ENCODE results near the genes HNRNPH1, MGAT4B and MRNIP.

DNA sequence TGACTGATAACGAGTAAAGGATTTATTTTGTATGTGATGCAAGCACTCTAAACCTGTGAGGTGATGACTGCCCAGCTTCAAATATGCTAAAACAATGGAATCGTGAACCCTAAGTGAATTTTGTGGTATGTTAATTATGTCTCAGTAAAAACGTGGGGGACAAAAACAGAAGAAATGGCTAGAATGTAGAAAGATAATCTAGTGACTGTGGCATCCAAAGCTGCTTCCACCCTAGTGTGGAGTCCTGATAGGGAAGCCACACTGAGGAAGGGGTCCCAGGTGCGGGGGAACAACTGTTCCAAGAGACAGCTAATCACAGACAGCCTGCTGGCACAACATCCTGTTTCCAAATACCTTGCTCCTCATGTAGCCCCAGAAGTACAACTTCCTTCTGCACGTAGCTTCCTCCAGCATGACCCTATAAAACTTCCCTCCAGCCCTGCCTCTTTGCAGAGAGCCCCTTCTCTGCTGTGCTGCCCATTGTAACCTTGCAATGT lies 5.0 kb downstream of the GMCL2 start:
- PRO-cap = no peak

- PRO-cap = no peak
Observed at GRCh38 chr5:178209157-178209592, 4.8 kb downstream of the HNRNPAB start.

DNA sequence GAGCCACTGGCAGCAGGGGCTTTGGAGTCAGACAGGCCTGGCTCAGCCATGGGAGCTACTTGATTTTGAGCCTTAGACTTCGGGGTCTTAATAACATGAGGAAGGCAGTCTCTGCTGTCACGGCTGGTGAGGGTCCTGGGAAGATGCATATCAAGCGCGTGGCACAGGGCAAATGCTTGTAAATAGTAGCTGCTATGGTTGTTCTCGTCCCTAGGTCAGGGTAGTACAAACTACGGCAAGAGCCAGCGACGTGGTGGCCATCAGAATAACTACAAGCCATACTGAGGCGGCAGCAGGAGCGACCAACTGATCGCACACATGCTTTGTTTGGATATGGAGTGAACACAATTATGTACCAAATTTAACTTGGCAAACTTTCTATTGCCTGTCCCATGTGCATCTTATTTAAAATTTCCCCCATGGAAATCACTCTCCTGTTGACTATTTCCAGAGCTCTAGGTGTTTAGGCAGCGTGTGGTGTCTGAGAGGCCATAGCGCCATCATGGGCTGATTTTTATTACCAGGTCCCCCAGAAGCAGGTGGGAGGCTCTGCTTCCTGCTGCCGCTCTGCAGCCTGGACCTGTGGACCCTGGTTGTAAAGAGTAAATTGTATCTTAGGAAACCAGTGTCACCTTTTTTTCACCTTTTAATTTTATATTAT lies 6.1 kb downstream of the HNRNPAB start:
- PRO-cap = no peak

GRCh38 chr5:178212153-178212779 lies 7.9 kb downstream of the HNRNPAB start:
- PRO-cap = no peak

- PRO-cap = bidirectional peak, plus-strand start at chr5:178442674, minus-strand start at chr5:178442546
Observed at GRCh38 chr5:178442438-178443014, 147.7 kb downstream of the COL23A1 start.

GRCh38 chr5:178542396-178542973 lies 47.7 kb downstream of the COL23A1 start:
- PRO-cap = no peak

DNA sequence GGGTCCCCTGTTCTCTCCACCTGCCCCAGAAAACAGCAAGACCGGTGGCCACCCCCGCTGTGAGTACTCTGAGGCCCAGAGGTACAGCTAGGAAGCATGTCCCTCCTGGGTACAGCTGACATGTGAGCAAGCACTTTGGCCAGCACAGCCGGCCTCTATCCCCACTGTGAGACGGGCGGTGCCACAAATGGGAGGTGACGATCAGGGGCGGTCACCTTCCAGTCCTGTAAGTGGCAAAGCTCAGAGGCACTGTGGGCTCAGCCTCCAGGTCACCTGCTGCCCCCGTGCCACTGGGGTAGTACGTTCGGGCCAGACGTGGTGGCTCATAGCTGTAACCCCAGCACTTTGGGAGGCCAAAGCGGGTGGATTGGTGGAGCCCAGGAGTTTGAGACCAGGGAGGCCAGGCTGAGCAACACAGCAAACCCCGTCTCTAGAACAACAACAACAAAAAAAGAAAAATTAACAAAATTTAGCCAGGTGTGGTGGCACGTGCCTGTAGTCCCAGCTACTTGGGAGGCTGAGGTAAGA lies 45.7 kb downstream of the COL23A1 start:
- PRO-cap = no peak

- PRO-cap = no peak
Observed at GRCh38 chr5:179616710-179617286, 6.7 kb downstream of the HNRNPH1 start.

DNA sequence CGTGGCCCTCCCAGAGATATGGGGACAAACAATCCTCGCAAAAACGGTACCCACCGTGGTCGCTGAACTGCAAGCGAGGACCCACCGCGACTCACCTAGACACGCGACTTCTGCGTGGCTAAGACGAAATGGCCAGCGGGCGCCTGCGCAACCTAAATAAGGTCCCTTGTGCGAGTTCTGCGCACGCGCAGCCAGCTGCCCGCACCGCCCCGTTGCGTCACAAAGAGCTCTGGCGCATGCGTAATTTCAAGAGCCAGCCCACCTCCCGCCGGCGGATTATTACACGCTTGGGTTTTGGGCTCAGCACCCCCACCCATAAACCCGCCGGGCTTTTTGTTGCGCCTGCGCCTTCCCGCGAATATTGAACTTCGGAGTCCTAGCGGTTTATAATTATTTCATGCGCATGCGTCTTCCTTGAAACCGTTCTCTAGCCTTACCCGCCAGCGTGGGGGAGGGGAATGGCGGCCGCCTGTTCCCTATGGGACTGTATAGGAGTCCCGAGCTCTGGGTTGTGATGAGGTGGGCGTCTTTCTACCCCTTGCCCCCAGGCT lies at the start of gene HNRNPH1:
HNRNPH1 (minus strand) TSS at position 131 of the 551 bp plus-strand sequence.
- PRO-cap = bidirectional peak, plus-strand start at position 393 of the sequence, minus-strand start at position 129 of the sequence

GRCh38 chr5:179657558-179657896 lies 23.3 kb downstream of the CBY3 start:
- PRO-cap = no peak

DNA sequence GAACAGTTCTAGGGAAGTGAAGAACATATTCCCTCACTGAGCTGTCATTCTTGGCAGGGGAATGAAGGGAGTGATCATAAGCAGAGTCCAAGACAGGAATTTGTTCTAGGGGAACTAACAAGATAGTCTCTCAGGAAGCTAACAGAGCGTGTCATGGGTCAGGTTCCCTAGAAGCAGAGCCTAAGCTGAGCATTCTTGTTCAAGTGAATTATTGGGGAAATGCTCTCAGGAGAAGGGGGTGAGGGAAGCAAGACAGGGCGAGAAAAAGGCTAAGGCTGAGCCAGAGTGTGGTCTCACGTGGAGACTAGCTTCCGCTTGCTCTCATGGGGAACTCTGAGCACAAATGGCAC lies 345 bp upstream of the CBY3 start:
- PRO-cap = no peak

DNA sequence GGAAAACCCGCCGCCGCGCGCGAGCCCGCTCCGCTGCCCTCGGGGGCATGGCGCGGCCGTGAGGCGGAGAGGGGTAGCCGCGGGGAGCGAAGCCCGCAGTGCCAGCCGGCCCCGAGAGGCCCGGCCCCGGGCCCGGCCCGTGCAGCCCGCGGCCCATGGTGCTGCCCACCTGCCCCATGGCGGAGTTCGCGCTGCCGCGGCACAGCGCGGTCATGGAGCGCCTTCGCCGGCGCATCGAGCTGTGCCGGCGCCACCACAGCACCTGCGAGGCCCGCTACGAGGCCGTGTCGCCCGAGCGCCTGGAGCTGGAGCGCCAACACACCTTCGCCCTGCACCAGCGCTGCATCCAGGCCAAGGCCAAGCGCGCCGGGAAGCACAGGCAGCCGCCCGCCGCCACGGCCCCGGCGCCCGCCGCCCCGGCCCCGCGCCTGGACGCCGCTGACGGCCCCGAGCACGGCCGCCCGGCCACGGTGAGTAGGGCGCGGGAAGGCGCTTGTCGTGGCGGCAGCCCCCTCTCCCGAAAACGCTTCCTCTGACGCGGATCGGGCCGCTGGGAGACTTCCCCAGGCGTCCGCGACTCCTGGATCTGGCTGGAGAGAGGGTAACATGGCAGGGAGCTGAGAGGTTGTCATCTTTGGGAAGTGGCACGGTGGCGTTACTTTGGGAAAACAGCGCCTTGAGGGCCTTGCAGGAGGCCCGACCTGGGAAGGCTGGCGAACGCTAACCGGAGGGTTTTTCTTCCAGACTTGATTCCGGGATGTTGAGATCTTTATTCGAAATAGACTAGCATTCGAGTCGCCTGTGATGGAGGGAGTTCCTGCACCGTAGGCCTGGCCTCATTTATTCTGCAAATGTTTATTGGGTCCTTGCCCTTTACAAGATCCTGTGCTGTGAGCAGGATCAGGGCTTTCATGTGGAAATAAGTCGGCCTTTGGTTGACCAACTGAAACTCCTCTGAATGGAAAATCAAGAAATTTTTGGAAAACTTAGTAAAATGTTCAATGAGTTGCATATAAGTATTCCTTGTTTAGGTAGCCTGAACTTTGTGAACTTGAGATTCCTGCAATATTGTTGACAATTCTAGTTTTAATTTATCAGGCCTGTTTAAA lies 690 bp downstream of the MAML1 start:
- PRO-cap = bidirectional peak, plus-strand start at position 182 of the sequence, minus-strand start at position 118 of the sequence

- PRO-cap = no peak
Observed at GRCh38 chr5:179792664-179793335, 986 bp upstream of the LTC4S start.

- PRO-cap = bidirectional peak, plus-strand start at chr5:179806396, minus-strand start at chr5:179806334; bidirectional peak, plus-strand start at chr5:179807123, minus-strand start at chr5:179806866
Observed at GRCh38 chr5:179806149-179807246, at the start of gene MGAT4B. Gene MGAT4B (minus strand): TSS chr5:179806866.

GRCh38 chr5:179818601-179819351 lies 1.9 kb upstream of the SQSTM1 start:
- PRO-cap = bidirectional peak, plus-strand start at chr5:179819222, minus-strand start at chr5:179819086

GRCh38 chr5:179835866-179836491 lies 15.3 kb downstream of the SQSTM1 start:
- PRO-cap = no peak

GRCh38 chr5:179858719-179859632 lies at the start of gene MRNIP:
Gene MRNIP (minus strand): TSS chr5:179858817.
- PRO-cap = bidirectional peak, plus-strand start at chr5:179858993, minus-strand start at chr5:179858806; bidirectional peak, plus-strand start at chr5:179859376, minus-strand start at chr5:179859427

- PRO-cap = no peak
Observed at GRCh38 chr5:179870056-179870731, 11.6 kb upstream of the MRNIP start.

DNA sequence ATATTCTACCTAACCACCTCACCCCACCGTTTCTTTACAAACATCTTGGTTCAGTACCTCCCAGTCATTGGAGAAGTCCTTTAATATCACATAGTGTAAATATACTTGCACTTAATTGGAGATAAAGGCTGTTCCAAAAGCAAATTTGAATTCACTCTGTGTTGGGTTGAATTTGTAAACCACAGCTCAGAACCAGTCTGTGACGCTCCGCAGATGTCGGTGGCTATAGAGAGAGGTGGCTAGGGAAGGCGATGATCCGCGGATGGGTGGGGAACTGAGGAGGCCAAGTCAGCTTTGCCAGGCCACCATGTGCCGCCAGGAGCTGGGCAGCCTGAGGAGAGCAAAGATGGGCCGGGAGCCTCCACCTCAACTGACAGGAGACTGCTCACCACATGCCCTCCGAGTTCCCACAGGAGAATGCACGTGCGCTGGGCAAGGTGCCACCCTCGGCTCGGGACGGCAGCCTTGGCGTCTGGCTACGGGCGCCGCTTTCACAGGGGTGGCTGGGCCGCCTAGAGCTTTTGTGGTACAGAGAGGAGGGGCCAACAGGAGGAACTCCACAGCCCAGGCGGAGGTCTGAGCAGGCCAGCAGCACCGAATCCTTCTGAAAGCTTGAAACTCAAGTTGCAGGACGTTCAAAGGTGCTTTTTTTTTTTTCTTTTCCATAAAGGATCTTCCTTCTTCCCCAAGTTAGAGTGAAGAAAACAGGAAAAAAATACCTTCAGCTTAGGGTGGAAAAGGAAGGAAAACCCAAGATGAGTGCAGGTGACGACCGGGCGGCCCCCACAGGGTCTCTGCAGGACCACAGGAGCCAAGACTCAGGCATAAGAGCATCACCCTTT lies 5.2 kb upstream of the TBC1D9B start:
- PRO-cap = no peak

- PRO-cap = no peak
Observed at GRCh38 chr5:179974182-179974715, 66.6 kb upstream of the TBC1D9B start.

Data from neuron (in vitro differentiated cells).